Pericardium fibroblast (primary cell): ENCODE measurements around a stretch of chr5.

- RAMPAGE, long total RNA = no peak
Observed at GRCh38 chr5:131536205-131536826, 98.7 kb downstream of the RAPGEF6 start.

- RAMPAGE, long total RNA = no peak
Observed at GRCh38 chr5:131576558-131577382, 58.3 kb downstream of the RAPGEF6 start.

DNA sequence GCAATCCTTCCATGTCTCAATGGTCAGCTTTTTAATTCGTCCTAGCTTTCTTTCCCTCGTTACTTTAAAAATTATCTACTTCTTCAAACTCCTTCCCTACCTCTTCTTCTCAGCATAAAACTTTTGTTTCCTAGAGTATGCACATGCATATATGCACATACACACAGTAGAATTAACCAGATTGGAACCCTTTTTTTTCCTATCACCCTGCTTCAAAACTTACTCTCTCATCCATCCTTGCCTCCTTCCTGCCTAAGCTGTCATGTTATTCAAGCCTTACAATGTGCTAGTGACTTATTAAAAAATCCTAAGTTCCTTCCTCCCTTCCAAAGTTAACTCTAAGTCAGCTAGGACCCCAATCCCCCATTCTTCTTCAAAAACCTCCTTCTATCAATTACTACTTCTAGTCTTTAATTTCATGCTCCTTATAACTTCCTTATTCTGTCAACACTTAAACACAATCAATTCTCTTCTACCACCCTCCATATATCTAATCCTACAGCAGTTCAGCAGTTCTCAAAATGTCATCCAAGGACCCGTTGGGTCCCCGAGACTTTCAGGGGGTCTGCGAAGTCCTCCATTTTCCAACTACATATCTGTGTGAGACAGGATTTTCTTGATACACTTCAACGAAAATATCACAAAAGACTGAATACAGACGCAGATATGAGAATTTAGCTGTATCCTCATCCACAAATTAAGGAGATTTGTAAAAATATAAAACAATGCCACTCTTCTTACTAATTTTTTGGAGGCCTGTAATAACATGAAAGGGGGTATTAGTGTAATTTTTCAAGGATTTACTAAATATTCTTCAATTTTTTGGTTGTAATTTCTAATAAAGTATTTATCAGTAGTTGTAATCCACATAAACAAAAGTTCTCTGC lies 77.1 kb upstream of the RAPGEF6 start:
- RAMPAGE, long total RNA = no peak

- RAMPAGE, long total RNA = no peak
Observed at GRCh38 chr5:131716290-131716976, 80.4 kb downstream of the FNIP1 start.

GRCh38 chr5:131746972-131747657 lies 49.7 kb downstream of the FNIP1 start:
- RAMPAGE, long total RNA = no peak

- RAMPAGE, long total RNA = no peak
Observed at GRCh38 chr5:131772602-131773382, 24.0 kb downstream of the FNIP1 start.

GRCh38 chr5:131797138-131797865 lies 485 bp upstream of the FNIP1 start:
- RAMPAGE, long total RNA = no peak

DNA sequence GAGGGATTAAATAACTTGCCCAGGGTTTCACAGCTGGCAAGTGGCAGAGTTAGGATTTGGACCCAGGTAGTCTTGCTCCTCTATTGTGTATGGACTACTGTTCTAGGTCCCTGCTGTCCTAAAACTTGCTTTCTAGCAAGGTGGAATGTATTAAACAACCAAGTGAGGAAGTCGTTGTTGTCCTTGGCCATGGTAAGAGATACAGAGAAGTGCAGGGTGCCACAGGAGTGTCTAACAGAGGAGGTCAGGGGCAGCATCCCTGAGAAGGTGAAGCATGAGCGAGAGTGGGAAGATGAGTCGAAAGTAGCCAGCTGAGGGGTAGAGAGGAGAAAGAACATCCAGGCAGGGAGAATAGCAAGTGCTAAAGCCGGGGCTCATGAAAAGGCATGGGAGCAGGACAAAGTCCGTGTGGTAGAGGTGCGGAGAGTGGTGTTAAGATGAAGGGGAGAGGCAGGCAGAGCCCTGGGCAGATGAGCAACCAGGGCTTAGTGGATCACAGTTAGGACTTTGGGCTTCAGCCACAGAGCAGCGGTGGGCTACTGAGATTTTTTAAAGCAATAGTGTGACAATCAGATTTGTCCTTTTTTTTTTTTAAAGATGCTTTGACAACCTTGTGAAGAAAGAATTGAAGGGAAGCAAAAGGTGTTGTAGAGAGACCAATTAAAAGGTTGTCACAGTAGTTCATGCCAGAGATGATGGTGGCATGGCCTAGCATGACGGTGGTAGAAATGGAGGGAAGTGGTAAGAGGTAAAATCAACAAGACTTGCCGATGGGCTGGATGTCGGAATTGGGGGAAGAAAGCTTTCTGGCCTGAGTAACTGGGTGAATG lies 10.6 kb downstream of the SLC22A5 start:
- RAMPAGE, long total RNA = no peak

- RAMPAGE, long total RNA = no peak
Observed at GRCh38 chr5:132474145-132475219, 16.1 kb downstream of the IRF1 start.

- RAMPAGE, long total RNA = no peak
Observed at GRCh38 chr5:132494066-132494740, 3.6 kb upstream of the IRF1 start.

- RAMPAGE, long total RNA = no peak
Observed at GRCh38 chr5:132579657-132580214, 23.0 kb downstream of the RAD50 start.

GRCh38 chr5:132655789-132656616 lies 2.0 kb upstream of the IL13 start:
- RAMPAGE, long total RNA = no peak

DNA sequence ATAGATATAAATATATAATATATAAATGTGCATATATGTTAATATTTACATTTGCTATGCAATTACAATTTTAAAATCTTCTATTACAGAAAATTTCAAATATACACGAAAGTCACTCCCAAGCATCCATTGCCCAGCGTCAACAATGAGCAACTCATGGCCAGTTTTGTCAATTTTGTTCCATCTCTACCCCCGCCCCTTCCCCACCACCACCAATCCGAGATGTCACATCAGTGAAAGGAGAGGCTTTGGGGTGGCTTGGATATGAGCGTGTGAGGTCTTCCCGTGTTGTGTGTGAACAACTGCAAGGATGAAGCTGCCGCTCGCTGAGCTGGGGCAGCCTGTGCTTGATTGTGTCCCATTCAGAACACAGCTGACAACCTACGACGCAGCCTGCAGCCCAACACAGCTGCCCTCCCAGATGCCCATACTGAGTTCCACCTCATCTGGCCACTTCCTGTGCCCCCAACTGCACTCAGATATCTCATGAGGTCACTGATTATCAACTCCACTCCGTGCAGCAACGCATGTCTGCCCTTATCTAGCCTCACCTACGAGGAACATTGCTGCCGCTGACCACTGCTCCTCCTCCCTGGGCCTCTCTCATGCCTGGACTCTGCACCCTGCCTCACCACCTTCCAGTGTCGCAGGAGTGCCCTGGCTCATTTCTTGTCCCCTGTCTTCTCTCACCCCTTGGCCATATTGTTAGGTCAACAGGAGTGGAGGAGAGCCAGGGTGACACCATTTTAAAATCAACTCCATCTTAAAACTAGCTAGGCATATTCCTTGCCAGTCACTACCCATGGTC lies 7.4 kb upstream of the IL4 start:
- RAMPAGE, long total RNA = no peak

- RAMPAGE, long total RNA = no peak
Observed at GRCh38 chr5:132677175-132677663, 3.4 kb downstream of the IL4 start.

- RAMPAGE, long total RNA = no peak
Observed at GRCh38 chr5:132775900-132776729, 924 bp downstream of the SEPTIN8 start.

GRCh38 chr5:132886773-132887069 lies 13.3 kb downstream of the LEAP2 start:
- RAMPAGE, long total RNA = no peak

DNA sequence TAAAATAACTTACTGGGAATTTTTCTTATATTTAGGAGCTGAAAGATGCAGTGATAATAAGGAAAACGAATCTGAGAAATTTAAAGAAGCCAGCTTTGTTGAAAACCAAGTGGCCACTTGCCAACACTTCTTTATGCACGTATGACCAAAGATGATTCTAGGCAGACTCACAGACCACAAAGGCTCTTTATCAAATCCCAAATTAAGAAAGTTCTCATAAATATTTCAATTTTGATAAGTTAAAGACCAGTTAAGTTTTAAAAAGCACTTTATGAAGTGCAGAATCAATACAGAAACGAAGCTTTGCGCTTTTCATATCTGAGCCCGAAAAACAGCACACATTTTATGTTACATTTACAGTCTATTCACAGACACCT lies 1.5 kb downstream of the AFF4 start:
- RAMPAGE, long total RNA = no peak

DNA sequence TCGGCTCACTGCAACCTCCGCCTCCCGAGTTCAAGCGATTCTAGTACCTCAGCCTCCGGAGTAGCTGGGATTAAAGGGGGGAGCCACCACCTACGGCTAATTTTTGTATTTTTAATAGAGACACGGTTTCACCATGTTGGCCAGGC lies 722 bp upstream of the AFF4 start:
- RAMPAGE, long total RNA = no peak

GRCh38 chr5:133483591-133484321 lies 128.6 kb downstream of the FSTL4 start:
- RAMPAGE, long total RNA = no peak

DNA sequence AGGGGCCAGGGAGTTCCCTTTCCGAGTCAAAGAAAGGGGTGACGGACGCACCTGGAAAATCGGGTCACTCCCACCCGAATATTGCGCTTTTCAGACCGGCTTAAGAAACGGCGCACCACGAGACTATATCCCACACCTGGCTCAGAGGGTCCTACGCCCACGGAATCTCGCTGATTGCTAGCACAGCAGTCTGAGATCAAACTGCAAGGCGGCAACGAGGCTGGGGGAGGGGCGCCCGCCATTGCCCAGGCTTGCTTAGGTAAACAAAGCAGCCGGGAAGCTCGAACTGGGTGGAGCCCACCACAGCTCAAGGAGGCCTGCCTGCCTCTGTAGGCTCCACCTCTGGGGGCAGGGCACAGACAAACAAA lies 28.9 kb downstream of the FSTL4 start:
- RAMPAGE, long total RNA = no peak